ENCODE data around the gene KCNJ16.

- PRO-cap, 3 experiments = no peak in any of the 3 experiments
- RRBS = no CpG with 5 or more reads among the region's 3 CpGs
These were observed 86.3 kb downstream of the MAP2K6 start for GRCh38 chr17:69500813-69501205.

GRCh38 chr17:69900596-69901018 lies 174.4 kb upstream of the KCNJ16 start:
- PRO-cap, 3 experiments = no peak in any of the 3 experiments
- RRBS = no CpG with 5 or more reads among the region's 12 CpGs

GRCh38 chr17:70074981-70075530 lies at the start of gene KCNJ16:
Gene KCNJ16 (plus strand): TSS chr17:70075225.
- PRO-cap, 3 experiments = no peak in any of the 3 experiments
- RRBS = no CpG with 5 or more reads among the region's 5 CpGs

DNA sequence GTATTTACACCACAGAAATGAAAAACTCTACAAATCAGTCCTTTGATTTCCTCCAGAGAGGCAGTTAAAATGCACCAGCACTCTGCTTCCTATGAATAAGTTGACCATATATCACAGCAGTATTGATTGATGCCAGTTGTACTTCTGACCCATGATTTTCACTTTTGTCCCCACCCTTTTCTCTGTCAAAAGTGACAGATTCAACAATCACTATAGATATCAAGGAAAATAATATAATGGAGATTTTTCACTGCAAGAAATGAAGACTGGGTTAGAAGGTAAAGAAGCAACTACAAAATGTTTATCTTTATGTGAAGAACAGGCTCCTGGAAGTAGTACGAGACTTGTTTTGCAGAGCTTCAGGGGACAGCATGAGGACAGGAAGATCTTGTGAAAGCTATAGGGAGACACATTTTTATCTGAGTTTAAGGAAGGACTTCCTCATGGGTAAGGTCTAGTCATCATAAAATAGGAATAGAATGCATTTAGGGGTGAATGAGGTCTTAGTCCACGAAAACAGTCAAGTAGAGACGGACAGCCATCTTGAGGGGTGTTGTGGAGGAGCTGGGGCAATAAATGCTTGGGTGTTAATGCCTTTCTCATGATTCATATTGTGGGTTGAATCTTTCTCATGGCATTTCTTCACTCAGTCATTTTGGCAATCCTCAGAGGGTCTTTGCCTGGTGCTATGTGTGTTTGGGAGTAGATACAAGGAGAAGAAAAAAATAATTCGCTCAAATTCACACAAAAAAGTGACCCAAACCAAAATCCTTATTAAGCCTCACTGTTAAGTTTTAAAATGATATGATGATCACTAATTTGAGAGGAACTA lies 24.2 kb downstream of the KCNJ16 start:
- PRO-cap, 3 experiments = no peak in any of the 3 experiments
- RRBS = no CpG with 5 or more reads among the region's 4 CpGs

DNA sequence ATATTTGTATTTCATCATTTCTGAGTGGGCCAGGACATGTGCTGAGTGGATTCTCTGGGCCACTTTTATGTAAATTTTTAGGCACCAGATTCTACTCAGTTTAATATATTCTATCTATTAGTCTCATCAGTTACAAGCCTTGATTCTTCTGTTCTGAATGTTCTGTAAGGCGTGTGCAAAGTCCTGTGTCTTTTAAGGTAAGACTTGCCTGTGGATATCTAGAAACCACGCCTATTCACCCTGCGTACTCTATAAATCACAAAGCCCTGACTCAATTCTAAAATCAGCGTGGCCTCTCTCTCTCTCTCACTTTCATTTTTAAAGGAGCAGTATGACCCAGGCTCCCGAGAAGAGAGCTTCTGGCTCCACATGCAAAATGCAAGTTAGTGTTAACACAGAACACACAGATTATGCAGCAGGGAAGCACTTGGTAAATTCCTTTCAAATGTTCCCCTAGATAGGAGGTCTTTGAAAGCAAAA lies 32.0 kb upstream of the KCNJ2 start:
- PRO-cap, 3 experiments = peak in 1 of 3 experiments; most common plus-strand start position 280 of the sequence (in 1)
- RRBS = no CpG with 5 or more reads among the region's 5 CpGs

GRCh38 chr17:70169736-70170404 lies 538 bp downstream of the KCNJ2 start:
- PRO-cap, 3 experiments = peak in 1 of 3 experiments; most common plus-strand start chr17:70170000 (in 1)
- RRBS = 2% methylated on average over 5 of the region's 19 CpGs

- PRO-cap, 3 experiments = no peak in any of the 3 experiments
- RRBS = no CpG with 5 or more reads among the region's 4 CpGs
These were observed 4.2 kb downstream of the KCNJ2 start for GRCh38 chr17:70173561-70173943.

- PRO-cap, 3 experiments = no peak in any of the 3 experiments
- RRBS = no CpG with 5 or more reads among the region's 14 CpGs
These were observed 154.5 kb upstream of the SOX9 start for GRCh38 chr17:71966196-71966850.

DNA sequence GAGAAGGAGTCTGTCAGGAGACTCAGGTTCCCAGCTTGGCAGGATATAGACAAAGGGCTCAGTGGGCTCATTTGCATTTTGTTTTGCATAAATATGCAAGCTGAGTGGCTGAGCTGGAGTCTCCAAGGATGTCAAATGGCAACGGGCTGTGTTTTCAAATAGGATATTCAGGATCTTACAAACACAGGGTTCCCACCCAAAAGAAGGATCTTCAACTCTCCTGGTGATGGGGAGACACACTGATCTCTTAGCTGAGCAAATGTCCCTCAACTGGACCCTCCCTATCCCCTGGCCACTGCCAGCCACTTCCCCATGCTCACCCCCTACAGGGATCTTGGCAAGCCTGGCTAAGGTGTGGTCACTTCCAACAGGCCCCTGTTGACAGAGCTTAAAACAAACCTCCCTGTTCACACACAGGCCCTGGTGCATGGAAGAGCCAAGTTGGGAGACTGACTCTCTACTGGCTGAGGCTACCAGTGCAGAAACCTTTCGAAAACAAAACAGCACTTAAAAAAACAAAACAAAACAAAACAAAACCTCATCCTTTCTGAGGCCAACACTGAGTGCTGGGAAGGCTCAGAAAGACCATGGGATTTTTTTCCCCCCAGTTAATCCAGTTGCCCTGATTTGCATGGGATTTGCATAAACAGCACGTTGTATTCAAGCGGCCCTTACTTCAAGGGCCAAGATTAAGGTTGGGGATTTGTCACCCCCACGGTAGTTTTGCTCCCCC lies 61.7 kb downstream of the SOX9 start:
- PRO-cap, 3 experiments = no peak in any of the 3 experiments
- RRBS = no CpG with 5 or more reads among the region's 5 CpGs

GRCh38 chr17:72479127-72479678 lies 358.4 kb downstream of the SOX9 start:
- PRO-cap, 3 experiments = no peak in any of the 3 experiments
- RRBS = no CpG with 5 or more reads among the region's 5 CpGs

- PRO-cap, 3 experiments = no peak in any of the 3 experiments
- RRBS = no CpG with 5 or more reads among the region's 17 CpGs
These were observed 433.5 kb downstream of the SOX9 start for GRCh38 chr17:72554082-72554984.

GRCh38 chr17:72614279-72614974 lies 478.1 kb downstream of the SLC39A11 start:
- PRO-cap, 3 experiments = no peak in any of the 3 experiments
- RRBS = no CpG with 5 or more reads among the region's 7 CpGs

- PRO-cap, 3 experiments = no peak in any of the 3 experiments
- RRBS = 55% methylated on average over 2 of the region's 11 CpGs
These were observed 81.5 kb downstream of the SLC39A11 start for GRCh38 chr17:73010854-73011443.

GRCh38 chr17:73278162-73278819 lies 16.6 kb upstream of the CPSF4L start:
- PRO-cap, 3 experiments = no peak in any of the 3 experiments
- RRBS = no CpG with 5 or more reads among the region's 7 CpGs

GRCh38 chr17:73290561-73290968 lies 21.2 kb downstream of the CDC42EP4 start:
- PRO-cap, 3 experiments = no peak in any of the 3 experiments
- RRBS = no CpG with 5 or more reads among the region's 9 CpGs

DNA sequence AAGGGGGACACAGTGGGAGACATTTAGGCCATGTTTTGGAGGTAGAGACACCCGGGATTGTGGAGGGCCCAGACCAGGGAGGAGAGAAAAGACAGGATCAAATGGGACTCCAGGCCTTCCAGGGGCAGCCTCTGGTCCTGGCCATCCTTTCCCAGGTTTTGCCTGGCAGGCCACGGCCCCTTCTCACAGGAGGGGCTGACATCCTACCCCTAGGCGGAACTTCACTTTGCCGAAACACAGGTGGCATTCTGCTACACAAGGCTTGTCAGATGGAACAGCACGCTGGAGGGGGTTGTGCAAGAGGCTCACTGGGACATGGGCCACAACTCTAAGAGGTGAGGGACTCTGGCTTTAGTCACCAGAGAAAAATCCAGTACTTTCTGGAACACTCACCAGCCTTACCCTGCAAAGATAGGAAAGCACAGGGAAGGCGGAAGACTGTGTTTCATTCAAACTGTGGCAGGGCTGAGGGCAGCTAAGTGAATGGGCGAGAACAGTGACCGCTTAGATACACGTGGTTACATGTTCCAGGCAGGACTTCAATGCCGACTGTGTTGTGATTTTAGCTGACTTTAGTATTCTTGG lies 18.4 kb downstream of the CDC42EP4 start:
- PRO-cap, 3 experiments = no peak in any of the 3 experiments
- RRBS = no CpG with 5 or more reads among the region's 10 CpGs

DNA sequence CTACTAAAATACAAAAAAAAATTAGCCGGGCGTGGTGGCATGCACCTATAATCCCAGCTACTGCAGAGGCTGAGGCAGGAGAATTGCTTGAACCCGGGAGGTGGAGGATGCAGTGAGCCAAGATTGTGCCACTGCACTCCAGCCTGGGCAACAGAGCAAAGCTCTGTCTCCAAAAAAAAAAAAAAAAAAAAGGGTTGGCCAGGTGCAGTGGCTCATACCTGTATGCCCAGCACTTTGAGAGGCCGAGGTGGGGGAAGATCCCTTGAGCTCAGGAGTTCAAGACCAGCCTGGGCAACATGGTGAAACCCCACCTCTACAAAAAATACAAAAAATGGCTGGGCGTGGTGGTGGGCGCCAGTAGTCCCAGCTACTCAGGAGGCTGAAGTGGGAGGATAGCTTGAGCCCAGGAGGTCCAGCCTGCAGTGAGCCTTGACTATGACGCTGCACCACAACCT lies 2.9 kb downstream of the CDC42EP4 start:
- PRO-cap, 3 experiments = no peak in any of the 3 experiments
- RRBS = no CpG with 5 or more reads among the region's 7 CpGs

GRCh38 chr17:73337871-73338793 lies 26.3 kb upstream of the CDC42EP4 start:
- PRO-cap, 3 experiments = peak in 1 of 3 experiments; most common plus-strand start chr17:73338371 (in 1); most common minus-strand start chr17:73338223 (in 1)
- RRBS = no CpG with 5 or more reads among the region's 23 CpGs

DNA sequence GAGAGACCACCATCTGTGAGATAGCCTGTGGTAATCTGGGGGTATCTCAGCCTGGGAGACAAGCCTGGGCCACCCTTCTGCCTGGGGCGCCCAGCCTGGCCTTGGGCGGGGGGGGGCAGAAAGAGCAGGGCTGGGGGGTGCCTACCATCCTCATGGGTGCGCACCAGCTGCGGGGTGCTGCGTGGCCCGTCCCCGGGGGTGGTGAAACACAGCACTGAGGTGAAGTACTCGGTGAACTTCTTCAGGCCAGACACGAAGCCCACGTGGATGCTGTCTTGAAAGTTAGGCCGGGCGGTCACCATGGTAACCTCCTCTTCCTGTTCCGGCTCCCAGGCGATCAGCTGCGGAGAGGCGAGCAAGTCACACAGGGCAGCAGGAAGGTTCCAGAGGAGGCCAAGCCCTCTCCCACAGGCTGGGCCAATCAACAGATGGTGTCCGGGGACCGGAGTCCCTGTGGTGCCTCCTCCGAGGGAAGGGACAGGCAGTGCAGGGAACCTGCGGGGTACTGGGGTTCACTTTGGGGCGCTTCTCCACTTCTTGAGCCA lies 90.1 kb upstream of the CDC42EP4 start:
- PRO-cap, 3 experiments = no peak in any of the 3 experiments
- RRBS = 19% methylated on average over 6 of the region's 21 CpGs

GRCh38 chr17:74004445-74004809 lies 199.1 kb upstream of the RPL38 start:
- PRO-cap, 3 experiments = no peak in any of the 3 experiments
- RRBS = no CpG with 5 or more reads among the region's 7 CpGs